Temporal lobe (tissue), 2 donors: ENCODE measurements around the genes RNF150 and USP38.

- RAMPAGE, long total RNA = no peak
Observed at GRCh38 chr4:140098313-140099266, 55.4 kb downstream of the MAML3 start.

- RAMPAGE, long total RNA = no peak
Observed at GRCh38 chr4:140119399-140119964, 34.5 kb downstream of the MAML3 start.

DNA sequence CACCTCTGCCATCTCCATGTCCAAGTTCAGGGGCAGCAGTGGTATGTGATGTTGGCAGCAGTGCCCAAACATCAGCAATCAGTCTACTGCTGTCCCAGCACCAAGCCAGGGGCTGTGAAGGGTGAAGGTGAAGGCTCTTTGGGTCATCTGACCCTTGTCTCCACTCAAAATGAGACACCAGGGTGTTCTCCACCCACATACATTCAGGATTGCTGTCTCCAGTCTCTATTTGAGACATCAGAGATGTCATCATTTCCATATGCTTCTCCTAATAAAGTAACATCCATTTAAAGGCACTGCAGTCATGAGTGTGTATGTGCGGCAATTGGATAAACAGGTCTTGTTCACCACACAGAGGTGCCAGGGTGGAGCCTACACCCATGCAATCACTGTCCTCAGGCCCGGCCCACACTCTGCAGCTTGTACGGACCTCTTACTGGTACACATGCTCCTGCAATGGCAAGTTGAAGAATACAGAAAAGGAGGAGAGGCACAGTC lies 22.2 kb downstream of the MAML3 start:
- RAMPAGE, long total RNA = no peak

DNA sequence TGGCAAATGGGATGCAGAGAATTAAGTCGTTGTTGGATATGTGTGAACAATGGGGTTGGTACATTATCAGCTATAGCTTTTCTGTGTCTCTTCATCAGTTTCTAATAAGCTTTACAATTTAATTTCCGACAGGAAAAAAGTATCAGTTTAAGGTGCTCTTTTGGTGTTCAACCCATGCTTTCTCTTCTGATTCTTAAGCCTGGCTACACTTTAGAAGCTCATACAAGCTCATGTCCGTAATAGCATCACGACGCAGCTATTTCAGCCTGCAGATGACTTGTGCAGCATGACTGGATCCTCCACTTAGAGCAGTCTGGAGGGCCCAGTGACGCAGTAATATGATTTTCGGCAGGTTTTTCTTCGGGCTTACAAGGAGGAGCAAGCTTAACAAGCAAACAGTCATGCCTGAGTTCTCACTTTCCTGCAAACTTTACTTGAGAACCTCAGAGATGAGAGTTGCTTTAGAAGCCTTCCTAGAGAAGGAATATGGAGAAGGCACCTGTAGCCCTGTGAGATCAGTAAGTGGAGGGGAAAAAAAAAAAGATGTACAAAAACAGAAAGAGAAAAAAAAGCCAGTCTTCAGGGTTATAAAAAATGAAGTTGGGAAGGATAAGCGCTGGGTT lies 85.3 kb upstream of the MAML3 start:
- RAMPAGE, long total RNA = no peak

GRCh38 chr4:140296127-140296761 lies 77.2 kb upstream of the SCOC start:
- RAMPAGE, long total RNA = no peak

DNA sequence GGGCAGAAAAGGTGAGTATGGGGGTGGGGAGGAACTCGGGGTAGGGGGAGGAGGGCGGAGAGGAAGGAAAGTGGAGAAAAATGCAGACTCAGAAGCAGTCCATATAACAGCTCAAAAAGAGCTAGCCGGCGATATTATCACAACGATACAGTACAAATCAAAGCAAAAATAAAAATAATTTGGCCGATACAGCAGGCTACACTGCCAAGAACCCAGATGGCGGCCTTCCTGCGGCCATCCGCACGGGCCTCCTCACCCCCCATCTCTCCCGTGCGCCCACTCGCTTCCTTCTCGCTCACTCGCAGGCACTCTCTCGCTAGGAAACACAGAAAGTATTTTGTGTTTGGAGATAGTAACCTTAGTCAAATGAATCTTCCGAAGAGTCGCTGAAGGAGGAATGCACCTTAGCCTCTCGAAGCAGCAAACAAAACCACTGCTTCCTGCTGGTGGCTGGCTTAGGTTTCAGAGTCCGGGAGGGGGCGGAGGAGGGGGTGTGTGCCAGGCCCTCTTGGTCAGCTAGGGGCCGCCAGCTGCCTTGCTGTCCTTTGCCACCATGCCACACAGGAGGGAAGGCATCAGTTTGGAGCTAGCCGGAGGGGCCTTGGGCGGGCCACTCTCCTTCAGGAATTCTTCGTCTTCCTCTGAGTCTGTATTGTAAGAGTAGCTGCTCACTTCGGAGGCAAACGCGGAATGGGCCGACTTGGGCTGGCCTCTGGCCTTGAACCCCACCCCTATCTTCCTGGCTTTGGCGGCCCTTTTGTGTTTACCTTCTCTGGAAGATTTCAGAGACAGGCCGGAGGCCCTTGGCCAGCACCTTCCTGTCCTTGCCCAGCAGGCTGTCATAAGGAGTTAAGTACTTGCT lies 73.1 kb upstream of the UCP1 start:
- RAMPAGE, long total RNA = no peak

DNA sequence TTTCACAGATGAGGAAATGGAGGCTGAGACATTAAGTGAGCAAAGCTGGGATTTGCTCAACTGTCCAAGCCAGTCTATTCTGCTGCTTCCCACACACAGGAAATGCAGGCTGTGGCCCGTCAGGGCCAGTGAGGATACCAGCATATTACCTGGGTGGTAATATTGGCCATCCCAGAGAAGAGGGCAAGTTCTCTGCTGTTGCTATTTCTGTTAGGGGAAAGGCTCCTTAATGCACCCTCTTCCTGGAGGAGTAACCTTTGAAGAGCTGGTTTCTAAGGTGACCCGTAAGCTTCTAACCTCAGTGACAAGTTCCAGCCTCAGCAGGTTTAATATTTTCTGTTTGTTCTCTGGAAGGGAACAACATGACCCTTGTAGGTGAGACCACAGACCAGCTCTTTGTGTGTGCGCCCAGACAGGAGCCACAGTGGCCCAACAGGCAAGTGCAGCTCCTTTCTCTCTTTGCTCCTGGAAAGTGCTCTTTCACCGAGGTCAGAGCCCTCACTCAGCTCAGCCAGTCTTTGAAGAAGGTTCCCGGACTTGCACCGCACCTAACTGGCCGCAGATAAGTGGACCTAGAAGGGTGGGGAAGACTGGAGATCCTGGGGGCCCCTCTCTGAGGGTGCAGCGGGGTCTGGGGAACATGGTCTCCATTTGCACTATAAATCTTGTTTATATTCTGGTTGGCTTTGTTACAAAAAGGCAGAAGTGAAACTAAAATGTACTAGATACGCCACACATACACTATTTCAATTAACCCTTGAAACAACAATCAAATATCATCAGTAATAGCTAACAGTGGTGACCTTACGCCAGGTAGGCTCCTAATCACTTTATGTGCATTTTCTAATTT lies 35.5 kb downstream of the TBC1D9 start:
- RAMPAGE, long total RNA = no peak

GRCh38 chr4:141112473-141113426 lies 20.5 kb downstream of the RNF150 start:
- RAMPAGE, long total RNA = no peak

GRCh38 chr4:141133049-141133924 lies at the start of gene RNF150:
Gene RNF150, minus strand, starts transcription at chr4:141133469.
- RAMPAGE, long total RNA = no peak

GRCh38 chr4:141349954-141350752 lies 129.5 kb downstream of the ZNF330 start:
- RAMPAGE, long total RNA = no peak

- RAMPAGE, long total RNA = no peak
Observed at GRCh38 chr4:141353152-141353643, 132.5 kb downstream of the ZNF330 start.

DNA sequence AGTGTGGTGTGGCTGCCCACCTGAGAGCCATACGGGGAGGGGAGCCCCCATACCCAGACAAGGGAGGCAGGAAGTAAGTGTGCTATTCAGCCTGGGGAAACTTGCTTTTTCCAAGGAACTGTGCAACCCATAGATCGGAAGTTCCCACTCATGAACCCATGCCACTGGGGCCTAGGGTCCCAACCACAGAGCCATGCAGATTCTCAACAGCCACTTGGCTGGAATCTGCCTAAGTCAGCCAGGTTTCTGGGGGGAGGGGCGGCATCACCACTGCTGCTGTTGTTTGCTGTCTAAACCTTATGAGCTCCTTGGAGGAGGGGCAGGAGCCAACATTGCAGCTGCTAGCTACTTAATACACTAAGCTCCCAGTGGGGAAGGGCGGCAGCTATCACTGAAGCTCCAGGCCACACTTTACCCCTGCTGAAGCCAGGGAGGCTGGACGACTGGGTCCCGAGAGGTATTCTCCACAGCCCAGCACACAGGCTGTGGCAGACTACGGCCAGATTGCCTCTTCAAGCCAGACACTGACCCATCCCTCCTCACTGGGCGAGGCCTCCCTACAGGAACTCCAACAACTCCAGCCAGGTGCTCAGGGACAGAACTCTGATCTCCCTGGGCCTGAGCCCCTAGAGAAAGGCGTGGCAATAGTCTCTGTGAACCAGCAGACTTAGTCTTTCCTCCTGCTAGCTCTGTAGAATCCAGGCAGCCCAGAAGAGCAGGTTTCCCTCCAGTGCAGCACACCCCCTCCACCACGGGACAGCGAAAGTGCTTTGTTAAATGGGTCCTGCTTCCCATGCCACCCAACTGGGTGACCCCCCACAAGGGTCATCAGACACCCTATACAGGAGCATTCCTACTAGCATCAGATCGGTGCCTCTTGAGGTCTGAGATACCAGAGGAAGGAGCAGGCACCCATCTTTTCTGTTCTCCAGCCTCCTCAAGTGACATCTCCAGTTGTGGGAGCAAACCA lies 410.2 kb downstream of the INPP4B start:
- RAMPAGE, long total RNA = no peak

GRCh38 chr4:143184542-143185289 lies at the start of gene USP38:
Gene USP38, plus strand, starts transcription at chr4:143184917.
- RAMPAGE, long total RNA = no peak

GRCh38 chr4:143343698-143344610 lies 7.3 kb downstream of the GAB1 start:
- RAMPAGE, long total RNA = no peak

DNA sequence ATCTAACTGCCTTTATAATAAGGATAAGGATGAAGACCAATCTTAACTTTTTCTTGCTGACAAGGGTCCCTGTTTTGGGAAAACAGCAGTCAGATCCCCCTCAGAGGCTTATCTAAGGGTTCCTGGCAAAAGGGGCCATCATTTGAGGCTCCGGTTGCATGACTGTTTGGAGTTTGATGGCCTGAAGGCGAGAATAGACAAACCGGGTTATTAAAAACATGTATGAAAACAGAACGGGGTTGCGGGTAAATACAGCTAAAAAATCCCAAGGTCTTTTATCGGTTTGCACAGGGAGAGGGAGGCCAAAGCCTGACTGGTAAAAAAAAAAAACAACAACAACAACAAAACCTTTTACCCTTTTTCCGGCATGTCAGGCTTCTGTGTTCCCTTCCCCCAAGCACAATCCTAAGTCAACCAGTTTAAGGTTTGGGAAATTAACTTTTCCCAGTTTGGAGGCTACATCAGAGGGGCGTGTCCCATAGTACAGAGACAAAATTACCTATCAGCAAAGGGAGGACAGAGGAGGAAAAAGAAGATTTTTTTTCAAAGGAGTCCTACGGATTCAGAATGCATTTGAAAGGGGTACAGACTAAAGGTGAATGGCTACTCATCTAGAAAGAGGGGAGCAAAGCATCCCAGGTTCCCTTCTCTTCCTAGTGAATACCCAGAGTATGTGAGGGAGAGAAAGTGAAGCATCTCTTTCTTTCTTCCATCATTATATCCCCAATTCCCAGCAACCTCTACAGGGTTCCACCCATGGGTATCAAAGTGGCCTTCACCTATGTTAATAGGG lies 86.1 kb upstream of the SMARCA5 start:
- RAMPAGE, long total RNA = no peak

- RAMPAGE, long total RNA = no peak
Observed at GRCh38 chr4:143517179-143517785, 3.8 kb downstream of the SMARCA5 start.

DNA sequence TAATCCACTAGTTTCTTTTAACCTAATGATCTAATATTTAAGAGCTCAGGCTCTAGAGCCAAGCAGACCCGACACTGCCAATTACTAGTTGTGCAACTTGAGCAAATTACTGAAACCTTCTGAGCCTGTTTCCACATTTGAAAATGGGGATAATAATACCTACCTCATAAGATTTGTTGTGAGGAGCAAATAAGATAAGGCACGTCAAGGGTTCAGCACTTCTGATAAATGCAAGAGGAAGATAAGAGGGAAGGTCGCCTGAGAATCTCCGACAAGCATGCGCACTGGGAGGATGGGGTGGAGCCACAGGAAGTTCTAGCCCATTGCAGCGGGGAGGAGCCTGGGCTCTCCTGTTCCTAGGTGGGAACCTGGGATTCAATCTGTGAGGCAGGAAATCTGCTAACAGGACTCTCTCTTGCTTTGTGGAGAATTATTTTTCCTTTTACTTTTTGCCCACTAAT lies 141.4 kb upstream of the SMAD1 start:
- RAMPAGE, long total RNA = no peak

- RAMPAGE, long total RNA = no peak
Observed at GRCh38 chr4:145482562-145483479, 1.2 kb downstream of the SMAD1 start.

- RAMPAGE, long total RNA = no peak
Observed at GRCh38 chr4:145524441-145525328, 43.0 kb downstream of the SMAD1 start.

DNA sequence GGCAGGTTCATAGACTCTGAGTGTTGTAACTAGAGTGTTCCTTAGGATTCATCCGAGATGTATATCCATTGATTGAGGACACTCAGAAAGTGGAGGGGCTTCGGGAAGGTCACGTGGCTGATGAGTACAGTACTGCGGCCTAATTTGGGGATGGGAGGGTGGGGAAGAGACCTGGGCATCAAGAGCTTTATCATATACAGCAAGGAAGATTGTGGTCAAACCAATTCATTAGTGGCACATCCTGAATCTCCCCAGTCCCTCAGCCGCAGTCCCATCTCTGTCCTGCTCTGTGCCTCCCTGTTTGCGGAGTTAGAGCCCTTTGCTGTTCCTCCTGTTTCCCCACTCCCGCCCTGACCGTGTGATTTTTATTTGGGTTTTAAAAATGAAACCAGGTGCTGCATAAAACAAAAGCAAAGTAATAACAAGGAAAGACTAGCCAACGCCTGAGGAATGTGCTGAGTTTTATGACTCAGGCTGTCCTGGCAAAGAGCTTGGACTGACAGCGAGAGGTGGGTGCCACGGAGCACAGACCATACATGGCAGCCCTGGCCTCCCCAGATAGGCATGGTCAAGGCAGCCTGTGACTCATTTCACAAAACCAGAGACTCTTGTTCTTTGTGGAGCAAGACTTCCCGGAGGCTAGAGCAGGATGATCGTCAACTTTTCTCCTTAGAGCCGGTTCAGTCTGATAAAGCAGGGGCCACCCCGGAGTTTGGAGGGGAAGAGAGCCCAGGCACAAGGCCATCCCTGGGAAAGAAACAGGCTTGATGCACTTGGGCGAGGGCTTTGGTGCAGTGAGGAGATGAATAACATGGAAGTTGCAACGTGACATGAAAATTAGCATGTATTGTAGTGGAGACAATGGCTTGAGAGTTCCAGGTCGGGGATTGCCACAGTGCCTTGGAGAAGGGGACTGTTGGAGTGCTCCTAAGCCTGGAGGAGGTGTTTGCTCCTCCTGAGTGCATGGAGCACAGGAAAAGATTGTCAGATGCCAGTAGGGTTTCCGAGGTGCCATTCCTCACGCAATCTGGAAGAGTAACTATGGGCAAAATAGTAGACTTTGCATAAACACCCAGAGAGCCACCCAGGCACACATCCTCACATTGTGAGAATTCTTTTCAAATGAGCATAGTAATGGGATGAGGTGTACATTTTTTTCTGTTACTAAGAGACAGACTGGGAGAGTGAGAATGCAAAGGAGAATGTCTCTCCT lies 54.7 kb downstream of the C4orf51 start:
- RAMPAGE, long total RNA = no peak